Foreskin keratinocyte (primary cell): ENCODE measurements around a stretch of chr17.

DNA sequence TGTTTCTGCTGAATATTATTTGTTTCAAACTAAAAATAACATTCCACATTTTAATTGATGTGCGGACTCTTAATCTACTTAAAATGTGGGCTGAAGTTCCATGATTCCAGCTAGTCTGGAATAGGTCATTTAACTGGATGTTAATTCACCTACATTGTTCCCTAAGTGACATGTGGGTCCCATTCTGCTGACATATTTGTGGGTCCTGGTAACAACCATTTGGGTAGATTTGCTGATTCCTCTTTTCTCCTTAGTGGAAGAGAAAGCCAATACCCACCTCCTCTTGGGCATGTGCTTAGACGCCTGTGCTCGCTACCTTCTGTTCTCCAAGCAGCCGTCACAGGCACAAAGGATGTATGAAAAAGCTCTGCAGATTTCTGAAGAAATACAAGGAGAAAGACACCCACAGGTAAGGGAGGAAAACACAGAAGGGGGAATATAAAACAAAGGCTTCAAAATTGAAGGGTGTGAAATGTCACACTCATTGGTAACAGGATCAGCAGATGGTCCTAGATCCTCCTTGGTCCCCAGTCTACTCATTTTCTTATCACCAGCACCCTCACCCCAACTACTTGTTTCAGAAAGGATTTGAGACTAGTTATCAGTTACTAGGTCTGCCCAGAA lies 25.3 kb downstream of the TTC19 start:
- RAMPAGE, total RNA, result no peak

- RAMPAGE, total RNA, result no peak
Measured at GRCh38 chr17:16072026-16072346, 72.4 kb downstream of the TTC19 start.

DNA sequence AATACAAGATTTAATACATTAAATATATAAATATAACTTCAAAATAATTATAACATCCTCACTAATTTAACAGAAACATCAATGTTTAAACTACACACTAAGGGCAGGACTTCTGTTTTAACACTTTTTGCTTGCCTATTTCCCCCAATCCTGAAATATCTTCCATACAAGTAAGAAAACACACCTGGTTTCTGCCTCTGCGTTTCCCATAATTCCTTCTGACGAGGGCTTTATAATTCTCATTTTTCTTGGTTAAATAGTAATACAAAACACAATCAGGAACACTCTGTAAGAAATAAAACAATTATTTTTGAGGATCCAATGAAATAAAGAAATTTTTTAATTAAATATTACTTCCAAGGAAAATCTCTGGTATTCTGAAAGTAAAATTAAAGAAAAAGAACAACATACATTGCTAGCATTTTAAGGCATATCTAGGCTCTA lies 78.2 kb downstream of the NCOR1 start:
- RAMPAGE, total RNA, result no peak

DNA sequence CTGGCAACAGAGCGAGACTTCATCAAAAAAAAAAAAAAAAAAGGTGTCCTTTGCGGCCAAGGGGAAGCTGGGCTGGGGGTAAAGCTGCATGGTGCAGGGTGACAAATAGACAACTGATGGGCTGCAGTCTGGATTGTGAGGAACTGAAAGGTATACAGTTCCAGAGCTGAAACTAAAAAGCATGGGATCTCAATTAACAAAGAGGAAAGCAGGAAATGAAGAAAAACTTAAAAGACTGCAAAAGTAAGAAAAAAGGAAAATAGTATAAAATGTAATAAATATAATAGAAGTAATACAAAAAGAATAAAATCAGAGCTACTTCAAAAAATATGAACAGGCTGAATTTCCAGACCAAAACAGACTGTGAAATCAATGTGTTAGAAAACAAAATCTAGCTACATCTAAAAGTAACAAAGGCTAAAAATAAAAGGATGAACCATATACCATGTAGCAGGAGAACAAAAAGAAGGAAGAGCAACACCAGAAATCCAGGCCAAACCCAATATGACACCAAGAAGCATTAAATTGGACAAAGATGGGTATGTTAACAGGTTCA lies 22.4 kb downstream of the CENPV start:
- RAMPAGE, total RNA, result no peak

DNA sequence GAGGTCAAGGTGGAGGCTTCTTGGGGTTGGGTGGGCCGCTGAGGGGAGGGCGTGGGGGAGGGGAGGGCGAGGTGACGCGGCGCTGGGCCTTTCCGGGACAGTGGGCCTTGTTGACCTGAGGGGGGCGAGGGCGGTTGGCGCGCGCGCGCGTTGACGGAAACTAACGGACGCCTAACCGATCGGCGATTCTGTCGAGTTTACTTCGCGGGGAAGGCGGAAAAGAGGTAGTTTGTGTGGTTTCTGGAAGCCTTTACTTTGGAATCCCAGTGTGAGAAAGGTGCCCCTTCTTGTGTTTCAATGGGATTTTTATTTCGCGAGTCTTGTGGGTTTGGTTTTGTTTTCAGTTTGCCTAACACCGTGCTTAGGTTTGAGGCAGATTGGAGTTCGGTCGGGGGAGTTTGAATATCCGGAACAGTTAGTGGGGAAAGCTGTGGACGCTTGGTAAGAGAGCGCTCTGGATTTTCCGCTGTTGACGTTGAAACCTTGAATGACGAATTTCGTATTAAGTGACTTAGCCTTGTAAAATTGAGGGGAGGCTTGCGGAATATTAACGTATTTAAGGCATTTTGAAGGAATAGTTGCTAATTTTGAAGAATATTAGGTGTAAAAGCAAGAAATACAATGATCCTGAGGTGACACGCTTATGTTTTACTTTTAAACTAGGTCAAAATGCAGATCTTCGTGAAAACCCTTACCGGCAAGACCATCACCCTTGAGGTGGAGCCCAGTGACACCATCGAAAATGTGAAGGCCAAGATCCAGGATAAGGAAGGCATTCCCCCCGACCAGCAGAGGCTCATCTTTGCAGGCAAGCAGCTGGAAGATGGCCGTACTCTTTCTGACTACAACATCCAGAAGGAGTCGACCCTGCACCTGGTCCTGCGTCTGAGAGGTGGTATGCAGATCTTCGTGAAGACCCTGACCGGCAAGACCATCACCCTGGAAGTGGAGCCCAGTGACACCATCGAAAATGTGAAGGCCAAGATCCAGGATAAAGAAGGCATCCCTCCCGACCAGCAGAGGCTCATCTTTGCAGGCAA lies 668 bp downstream of the UBB start:
- RAMPAGE, total RNA, result no peak

DNA sequence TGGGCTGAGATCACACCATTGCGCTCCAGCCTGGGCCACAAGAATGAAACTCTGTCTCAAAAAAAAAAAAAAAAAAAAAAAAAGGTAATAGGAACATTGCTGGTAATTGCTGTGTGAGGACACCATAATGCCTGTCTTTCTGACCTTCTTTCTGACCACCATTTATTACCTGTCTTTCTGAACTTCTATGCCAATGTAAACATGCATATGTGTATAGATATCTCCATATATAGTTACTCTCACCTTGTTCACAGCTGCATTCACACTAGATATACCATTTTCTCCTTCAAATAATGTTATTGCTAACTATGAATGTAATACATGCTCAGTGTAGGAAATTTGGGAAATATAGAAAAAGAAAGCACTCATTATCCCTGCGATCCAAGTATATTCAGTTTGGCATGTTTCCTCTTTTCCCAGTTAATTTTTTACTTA lies 6.8 kb downstream of the UBB start:
- RAMPAGE, total RNA, result no peak

DNA sequence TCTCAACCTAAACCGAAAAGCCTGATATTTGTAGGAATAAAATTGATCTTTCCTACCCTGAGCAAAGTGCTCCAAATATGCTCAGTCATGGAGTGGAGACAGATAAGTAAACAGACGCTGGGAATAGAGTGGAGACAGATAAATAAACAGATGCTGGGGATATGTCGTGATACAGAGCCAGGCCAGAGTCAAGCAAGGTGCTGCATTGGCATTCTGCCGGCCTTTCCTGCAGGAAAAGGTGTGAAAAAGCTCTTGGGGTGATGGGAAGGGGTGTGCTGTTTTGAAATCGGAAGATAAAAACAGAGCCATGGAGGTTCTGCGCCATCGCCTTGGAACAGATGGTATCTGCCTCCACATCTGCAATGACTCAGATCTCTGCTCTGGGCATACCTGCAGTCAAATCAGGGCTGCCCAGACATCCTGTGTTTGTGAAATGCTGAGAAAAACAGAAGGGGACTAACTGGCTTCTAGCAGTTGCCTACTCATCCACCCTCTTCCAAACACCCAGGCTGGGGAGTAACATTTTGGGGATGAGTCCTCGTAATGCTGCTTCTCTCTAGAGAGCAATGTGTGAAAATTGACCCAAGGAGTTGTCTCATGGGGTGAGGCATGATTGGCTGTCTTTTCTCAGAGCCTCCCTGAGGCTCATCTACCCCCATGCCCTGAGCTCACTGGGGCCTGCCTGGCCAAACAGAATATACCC lies 16.8 kb upstream of the TRPV2 start:
- RAMPAGE, total RNA, result no peak

DNA sequence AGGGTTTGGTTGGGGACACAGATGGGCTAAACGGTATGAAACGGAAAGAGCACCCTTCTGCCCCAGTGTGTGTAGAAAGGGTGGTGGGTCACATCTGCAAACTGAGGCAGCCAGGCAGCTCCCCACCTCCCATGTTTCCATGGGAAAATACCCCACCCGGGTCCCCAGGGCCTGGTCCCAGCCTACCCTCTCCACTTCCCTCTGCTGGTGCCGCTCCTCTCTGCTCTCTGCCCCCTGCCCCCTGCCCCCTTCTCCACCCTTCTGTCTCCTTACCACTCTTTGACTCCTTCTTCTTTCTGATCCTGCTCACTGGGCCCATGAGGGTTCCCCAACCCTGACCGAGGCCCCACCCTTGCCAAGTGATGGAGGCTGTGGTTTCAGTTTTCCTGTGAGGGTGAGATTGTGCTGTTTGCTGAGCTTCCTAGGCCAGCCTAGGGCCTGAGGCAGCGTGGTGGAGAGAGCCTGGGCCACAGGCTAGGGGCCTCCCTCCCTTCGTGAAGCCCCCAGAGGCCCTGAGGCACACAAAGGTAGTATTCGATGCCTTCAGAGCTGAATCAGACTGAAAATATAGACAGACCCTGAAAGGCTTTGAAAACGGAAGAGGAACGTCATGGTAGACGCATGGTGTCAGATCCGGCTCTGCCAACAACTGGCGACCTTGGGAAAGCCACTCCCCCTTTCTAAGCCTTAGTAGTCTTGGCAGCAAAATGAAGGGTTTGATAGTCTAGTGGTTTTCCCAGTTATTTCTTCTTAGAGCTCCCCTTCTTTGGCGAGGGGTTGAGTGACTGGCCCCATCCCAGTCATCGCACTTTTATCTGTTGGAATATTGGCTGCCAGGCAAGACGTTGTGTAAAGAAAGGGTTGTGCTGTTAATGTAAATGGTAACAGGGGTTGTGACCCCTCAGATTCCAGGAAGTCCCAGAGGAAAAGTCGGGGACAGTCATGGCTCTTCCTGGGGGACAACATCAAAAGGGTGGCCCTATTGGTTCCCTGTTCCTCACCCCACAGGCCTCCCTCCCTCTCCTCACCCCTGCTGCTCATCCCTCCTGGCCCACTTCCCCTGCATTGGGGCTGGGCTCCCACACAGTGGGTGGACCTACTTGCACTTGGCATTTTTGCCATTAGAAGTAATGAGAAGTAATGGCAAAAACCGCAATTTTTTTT lies 1.1 kb downstream of the TRPV2 start:
- RAMPAGE, total RNA, result no peak

DNA sequence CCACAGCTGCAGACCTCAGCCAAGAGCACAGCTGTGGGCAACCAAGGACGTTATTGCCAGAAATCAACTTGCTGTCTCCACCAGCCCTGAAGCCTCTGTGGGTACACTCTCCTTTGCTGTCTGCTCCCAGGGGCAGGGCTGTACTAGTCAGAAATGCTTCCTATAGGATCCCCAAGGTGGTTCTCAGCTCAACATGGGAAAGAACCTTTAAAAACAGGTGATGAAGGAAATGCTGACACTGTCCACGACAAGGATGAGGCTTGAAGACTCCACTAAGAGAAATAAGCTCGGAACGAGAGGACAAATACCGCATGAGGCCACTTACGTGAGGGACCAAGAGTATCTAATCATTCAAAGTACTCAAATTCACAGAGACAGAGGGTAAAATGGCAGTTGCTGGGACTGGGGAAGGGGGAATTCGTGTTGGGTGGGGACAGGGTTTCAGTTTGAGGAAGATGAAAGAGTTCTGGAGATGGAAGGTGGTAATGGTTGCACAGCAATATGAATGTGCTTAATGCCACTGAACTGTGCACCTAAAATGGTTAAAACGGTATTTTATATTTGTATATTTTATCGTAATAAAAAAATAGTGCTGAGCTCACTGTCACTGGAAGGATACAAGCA lies 20.4 kb downstream of the LRRC75A start:
- RAMPAGE, total RNA, result no peak

- RAMPAGE, total RNA, result no peak
Measured at GRCh38 chr17:16976100-16976622, 4.2 kb upstream of the TNFRSF13B start.

DNA sequence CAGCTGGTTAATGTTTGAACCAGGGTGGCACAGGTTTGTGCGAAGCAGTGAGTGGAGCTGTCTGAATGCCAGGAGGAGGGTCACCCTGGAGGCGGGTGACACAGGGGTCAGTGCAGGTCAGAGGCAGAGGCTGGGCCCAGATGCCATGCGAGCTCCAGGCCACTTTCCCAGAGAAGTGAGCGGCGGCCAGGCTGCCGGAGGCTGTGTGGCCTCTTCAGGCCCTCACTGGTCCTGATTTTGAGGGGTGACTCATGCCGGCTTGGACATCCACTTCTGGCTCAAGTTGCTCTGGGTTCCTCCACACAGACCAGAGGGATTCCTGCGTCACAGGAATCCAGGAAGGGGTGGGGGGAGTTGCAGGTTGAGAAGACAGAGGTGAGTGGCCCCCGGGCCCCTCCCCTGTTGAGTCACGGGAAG lies 31.7 kb upstream of the MPRIP start:
- RAMPAGE, total RNA, result no peak

- RAMPAGE, total RNA, result no peak
Measured at GRCh38 chr17:17018487-17019183, 23.6 kb upstream of the MPRIP start.

DNA sequence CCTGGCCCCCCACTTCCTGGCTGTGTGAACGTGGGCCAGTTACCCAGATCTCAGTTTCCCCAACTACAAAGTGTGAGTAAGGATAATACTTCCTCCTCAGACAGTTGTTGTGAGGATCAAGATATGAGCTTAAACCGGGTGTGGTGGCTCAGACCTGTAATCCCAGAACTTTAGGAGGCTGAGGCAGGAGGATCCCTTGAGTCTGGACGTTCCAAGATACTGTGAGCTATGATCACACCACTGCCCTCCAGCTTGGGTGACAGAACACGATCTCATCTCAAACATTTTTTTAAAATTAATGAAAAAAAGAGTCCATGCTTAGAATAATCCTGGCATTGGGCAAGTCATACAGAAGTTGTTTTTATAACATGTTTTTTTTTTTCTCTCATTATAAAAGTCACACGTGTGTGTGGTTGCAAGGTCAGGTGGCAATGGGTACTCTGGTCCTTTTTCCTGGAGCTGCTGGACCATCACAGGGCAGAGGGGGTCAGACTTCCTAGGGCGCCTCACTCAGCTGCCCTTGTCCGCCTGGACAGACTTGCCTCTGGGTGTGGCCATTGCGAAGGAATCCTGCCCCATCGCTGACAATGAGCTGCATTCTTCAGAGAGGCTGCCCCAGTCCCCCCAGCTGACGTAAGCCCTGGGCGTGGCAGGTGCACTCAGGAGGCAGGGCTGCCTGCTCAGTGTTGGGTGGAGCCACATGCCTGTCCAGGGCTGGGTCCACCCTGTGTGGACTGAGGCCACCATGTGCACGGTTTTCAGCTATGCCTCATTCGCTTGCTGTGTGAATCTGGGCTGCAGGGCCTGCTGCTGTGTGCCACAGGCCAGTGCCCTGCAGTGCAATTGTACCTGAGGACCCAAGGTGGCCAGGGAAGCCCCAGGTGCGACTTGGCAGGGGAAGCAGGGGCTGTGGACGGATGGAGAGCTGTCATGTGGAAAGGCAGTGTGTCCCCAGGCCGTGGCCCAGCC lies 14.3 kb upstream of the MPRIP start:
- RAMPAGE, total RNA, result no peak

DNA sequence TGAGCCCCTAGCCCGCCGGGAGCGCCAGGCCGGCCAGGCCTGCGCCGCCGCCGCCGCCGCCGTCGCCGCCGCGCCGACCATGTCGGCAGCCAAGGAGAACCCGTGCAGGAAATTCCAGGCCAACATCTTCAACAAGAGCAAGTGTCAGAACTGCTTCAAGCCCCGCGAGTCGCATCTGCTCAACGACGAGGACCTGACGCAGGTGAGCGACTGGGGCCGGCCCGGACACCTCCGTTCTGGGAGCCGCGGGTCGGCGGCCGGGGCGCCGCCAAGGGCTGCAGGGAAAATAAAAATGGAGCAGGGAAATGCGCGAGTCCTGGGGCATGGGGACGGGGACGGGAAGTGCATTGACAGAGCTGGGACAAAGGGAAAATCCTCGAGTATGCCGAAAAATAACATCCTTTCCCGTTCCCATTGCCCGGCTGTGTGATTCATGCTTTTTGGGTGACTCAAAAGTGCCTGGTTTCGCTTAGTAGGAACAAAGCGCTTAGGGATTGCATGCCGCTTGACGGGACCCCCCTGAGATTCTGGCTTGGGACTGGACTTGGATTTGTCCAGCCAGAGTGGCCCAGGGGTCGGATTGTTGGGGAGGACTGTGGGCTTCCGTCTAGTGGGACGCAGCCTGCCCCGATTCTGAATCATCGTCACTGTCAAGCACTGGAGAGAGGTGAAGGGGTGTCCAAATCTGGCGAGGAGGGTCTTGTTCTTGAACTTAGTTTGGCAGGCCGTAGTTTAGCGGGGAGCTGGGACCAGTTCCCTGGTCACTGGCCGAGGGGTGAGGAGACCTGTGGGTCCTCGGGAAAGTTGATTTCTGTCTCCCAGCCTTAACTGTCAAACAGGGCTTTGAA lies 737 bp downstream of the MPRIP start:
- RAMPAGE, total RNA, result no peak

- RAMPAGE, total RNA, result no peak
Measured at GRCh38 chr17:17044935-17045611, 2.8 kb downstream of the MPRIP start.

DNA sequence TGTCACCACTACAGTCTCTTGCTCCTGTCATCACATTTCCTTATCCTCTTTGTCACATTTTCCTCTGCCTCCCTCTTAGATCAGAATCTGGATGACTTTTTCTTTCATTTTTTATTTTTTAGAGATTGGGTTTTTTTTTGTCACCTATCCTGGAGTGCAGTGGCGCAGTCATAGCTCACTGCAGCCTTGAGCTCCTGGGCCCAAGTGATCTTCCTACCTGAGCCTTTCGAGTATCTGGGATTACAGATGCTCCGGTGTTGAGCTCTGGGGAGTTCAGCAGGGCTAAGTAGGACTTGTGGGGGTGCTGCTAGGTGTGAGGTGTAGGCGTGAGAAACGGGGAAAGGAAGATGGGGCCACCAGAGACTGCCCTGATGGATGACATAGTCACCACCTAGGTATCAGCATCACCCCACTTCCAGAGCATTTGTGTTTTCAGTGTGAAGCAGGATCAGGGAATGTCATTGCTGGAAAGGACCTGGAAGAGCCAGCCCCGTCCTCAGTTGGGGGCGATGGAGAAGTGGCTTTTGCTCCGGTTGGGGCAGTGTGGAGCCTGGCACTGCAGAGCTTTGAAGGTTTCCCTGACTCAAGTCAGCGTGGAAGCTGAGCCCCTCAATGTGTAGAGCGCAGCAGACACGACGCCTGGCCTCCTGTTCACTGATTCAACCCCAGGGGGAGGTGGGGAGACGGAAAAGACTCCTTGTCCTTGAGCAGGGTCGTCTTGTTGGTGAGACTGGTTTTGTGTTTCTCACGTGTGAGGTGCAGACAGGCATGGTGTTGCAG lies 47.3 kb downstream of the MPRIP start:
- RAMPAGE, total RNA, result no peak

- RAMPAGE, total RNA, result no peak
Measured at GRCh38 chr17:17109545-17110312, 67.5 kb downstream of the MPRIP start.

GRCh38 chr17:17169803-17170481 lies 36.2 kb downstream of the PLD6 start:
- RAMPAGE, total RNA, result no peak

DNA sequence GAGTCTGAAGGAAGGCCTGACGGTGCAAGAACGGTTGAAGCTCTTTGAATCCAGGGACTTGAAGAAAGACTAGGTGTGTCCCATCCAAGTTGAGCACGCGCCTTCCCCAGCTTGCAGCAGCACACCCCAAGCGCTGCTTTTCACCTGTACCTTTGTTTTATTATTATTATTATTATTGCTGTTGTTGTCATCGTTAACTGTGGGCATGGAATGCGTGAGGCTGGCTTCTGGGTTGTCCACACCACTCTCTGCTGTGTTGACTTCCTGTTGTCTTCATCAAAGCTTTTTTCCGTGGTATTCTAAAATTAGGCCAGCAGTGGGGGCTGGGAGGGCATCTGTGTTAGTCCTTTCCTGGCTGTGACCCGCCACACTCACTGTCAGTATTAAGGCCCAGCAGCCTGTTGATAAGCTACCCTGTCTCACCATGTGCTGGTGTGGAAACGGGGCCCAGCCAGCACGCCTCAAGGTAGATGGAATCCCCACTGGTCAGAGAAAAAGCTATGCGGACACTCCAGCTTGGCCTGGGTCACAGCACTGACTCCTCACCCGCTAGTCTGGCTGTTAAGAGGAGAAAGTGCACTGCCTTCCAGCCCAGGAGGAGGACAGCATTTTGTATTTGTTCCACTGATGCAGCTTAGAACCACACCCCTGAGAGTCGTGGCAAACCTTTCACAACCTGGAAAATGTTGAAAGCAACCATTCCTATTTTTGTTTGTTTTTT lies 21.2 kb downstream of the PLD6 start:
- RAMPAGE, total RNA, result no peak

DNA sequence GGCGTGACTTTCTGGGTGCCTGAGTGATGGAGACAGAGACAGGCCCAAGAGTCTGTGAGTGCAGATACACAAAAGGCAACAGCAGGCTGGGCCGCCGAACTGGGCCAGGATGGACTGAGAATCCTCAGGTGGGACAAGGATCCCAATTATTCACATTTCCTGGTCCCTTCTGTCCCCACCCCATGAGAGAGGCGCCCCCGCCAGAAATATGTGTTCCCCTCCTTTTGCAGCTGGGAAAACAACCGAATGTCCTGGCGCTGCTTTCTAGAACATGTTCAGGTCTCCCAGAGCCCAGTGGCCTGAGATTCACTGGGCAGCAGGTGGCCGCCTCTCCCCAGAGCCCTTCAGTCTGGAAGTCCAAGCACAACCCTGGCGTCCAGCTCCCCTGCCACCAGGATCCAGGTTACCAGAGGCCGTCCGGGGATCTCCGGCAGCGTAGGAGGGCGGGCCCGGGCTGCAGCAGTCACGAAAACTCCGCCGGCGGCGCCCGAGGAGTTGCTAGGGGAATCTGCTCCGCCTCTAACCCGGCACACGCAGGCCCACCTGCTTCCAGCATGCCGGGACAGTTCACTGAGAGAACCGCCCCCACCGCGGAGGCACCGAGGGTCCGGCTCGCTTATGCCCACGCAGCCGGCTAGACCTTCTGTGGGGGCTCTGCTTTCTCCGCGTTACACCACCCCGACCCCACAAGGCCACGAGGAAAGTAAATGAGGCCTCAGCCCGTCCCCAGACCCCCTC lies 920 bp downstream of the PLD6 start:
- RAMPAGE, total RNA, result no peak